Right atrium auricular region (tissue), 2 donors: ENCODE measurements around a stretch of chr14.

DNA sequence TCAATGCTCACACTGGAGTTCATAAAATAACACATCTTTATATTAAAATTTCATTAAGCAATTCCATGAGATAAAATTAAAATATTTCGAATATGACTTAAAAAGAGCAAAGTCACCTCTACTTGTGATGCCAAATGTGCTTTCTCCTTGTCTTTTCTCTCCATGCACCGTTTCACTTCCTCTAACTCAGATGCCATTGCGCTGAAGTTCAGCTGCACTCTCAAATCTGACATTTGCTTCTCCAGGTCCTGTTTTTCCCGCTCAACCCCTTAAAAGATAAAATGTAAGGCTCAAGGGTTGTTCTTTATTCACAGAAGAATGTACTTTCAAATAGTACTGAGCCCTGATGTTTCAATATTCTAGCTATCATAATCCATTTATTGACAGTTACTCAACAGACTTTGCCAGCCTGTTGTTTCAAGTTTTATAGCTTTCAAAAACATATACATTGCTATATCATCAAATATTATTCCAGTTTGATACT is 110.5 kb downstream of the CEP128 start:
- PRO-cap = no peak
- RAMPAGE, long total RNA, 2 experiments = no peak in any of the 2 experiments

GRCh38 chr14:80930702-80932111 is 10.3 kb downstream of the CEP128 start:
- PRO-cap = no peak
- RAMPAGE, long total RNA, 2 experiments = no peak in any of the 2 experiments

DNA sequence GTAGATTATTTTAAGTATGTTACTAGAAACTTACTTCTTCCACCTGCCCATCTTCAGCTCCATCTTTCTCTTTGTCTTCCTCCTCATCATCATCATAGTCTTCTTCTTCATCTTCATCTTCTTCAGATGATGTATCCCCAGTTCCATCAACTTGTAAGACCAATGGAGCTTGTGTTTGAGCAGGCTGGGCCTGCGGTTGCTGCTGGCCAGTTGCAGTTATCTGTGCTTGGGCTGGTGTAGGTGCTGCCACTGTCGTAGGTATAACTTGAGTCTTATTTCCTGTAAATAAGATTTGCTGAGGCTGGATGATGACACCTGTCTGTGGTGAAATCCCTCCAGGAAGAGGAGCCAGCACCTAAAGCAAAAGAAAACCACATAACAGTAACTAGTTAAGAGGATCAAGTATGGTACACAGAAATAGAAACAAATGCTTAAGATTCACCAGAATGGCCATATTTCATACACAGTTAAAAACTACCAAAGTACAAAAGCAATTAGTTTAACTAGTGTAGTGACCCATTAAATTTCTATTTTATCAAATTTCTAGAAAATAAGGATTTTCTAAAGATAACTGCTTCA is 28.2 kb downstream of the GTF2A1 start:
- PRO-cap = no peak
- RAMPAGE, long total RNA, 2 experiments = no peak in any of the 2 experiments

DNA sequence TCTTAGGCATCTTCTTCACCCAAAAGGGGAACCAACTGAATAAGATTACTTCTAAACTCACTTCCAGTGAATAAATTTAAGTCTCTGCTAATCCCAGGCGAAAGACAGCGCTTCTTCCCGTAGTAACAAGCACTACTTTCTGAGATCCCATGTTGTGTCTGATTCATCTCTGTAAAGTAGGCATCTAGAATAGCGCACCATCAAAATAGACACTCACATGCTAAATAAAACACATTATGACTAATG is 15.2 kb downstream of the GTF2A1 start:
- PRO-cap = unidirectional peak, minus-strand start at position 160 of the sequence
- RAMPAGE, long total RNA, 2 experiments = no peak in any of the 2 experiments

- PRO-cap = bidirectional peak, plus-strand start at chr14:81219498, minus-strand start at chr14:81219363
- RAMPAGE, long total RNA, 2 experiments = no peak in any of the 2 experiments
Measured at GRCh38 chr14:81219085-81219728, 1.6 kb downstream of the GTF2A1 start.

DNA sequence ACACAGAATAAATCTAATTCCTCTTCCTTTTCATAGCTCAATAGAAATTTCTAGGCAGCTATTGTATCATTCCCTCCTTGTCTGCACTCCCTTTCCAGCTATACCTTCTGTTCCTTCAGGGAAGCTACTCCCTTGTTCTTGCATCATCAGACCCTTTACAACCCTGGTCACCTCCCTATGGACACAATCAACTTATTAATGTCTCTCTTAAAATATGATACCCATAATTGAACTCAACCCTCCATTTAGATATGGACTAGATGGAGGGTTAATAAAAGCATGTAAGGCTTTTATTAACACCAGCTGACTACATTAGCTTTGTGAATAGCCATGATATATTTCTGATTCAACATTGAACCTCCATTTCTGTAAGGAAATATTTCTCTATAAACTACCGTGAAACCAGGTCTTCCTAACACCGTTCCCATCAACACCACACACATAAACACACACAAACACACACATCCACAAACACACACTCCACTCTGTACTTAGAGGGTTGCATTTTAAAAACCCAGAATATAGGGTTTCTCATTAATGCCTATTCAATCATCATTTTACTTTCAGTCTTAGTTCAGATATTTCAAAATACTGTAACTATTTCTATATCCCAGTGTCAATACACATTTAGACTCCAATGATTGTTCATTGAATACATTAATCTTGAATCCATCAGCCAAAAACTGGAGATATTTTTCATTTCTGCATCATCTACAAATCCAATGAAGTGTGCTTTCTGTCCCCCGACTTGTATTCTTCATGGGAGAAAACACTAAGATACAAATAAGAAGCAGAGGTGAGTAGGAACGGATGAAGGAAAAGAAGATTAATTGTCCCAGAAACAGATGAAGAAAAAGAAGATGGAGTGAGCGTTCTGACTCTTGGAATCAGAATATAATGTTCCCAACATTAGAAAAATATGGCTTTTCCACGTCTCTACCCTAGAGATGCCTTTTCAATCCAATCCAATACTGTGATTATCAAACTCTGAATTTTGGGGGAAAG is 45.9 kb upstream of the GTF2A1 start:
- PRO-cap = no peak
- RAMPAGE, long total RNA, 2 experiments = no peak in any of the 2 experiments

DNA sequence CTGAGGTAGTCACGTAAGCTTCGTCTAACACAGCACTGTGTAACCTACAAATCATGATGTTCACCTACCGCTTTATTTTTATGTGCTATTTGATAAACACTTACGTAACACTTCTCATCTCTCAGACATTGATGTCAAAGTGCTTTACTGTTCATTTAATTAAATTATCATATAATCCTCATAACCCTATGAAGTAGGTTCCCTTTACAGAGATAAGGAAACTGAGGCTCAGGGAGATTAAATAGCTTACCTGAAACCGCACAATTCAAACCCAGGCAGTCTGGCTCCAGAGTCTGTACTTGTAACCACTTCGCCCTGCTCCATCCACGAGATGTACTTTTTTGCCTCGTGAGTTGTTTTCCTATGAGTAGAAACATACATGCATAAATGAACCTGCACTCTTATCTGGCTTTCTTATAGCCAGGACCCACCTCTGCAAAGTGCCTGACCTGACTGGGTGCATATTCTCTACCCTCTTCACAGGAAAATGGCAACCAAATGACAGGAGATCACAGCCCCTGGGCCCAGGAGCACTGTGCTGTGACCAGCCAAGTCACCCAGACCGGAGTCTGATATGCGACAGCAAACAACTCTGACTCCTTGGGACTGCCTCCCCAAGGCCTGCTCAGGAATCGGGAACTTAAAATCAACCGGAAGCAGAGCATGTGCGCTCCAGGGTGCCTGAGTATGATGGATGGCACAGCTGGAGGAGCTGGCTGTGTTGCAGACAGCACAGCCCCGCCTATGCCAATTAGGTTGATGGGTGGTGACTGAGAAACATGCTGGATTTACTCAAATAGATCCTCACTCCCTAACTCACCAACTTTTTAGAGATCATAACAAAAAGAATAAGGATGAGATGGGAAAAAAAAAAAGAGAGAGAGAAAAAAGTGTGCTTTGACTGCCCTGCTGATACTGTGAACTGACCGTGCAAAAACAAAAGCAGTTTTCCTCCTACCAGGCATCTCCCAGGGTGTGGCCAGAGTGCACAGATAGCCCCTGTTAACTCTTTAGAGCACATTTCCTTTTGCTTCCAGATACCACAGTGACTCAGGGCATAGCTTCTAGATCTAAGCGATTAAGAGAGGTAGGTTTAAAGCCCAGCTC is 27.1 kb upstream of the STON2 start:
- PRO-cap = no peak
- RAMPAGE, long total RNA, 2 experiments = start-site peak on the minus strand in 1 of 2 experiments, centred at position 610 of the sequence, 5 reads per replicate

GRCh38 chr14:81448949-81449624 is 49.0 kb upstream of the STON2 start:
- PRO-cap = bidirectional peak, plus-strand start at chr14:81449391, minus-strand start at chr14:81449130
- RAMPAGE, long total RNA, 2 experiments = no peak in any of the 2 experiments

- PRO-cap = no peak
- RAMPAGE, long total RNA, 2 experiments = no peak in any of the 2 experiments
Measured at GRCh38 chr14:81470953-81471558, 62.6 kb downstream of the SEL1L start.

DNA sequence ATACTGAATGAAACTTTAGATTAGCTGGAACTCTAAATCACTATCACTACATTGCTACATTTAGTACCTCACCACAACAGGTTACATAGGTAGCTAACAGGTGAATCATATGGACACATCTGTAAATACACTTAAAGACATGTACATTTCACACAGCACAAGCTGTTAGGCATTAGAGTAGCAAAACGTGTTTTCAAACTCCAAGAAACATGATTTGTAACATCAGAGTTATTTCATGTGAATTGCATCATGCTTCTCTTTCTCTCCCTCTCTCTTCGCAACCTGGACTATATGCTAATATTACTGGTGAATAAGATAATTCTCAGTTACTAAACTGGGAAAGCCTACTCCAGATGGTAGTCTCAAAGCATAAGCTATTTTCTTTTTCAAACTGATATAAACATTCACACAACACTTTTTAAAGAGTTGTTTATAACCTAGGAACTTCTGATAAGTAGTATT is 4.2 kb downstream of the SEL1L start:
- PRO-cap = no peak
- RAMPAGE, long total RNA, 2 experiments = no peak in any of the 2 experiments

GRCh38 chr14:81601183-81601382 is 67.4 kb upstream of the SEL1L start:
- PRO-cap = no peak
- RAMPAGE, long total RNA, 2 experiments = no peak in any of the 2 experiments

- PRO-cap = no peak
- RAMPAGE, long total RNA, 2 experiments = no peak in any of the 2 experiments
Measured at GRCh38 chr14:83988301-83988634, 1541.7 kb upstream of the FLRT2 start.

DNA sequence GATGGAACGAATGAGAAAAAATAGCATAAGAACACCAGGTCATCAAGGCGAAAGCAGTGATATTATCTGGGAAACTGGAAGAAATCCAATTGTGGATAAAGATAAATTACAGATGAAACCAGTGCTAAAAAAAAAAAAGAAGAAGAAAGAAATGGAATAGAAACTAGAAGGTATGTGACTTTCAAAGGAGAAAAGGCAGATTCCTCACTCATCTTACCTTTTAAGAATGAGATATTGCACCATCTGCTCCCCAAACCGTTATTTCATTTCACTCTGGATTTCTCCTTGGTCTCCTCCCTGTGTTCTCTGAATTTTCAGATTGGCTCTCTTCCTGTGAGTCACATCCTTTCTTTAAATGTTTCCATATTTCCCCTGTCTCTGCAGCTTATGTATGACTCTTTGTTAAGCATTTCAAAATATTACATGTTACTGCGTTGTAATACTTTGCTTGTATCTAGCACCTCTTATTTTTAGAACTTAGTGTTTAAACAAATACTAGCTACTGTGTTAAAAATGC is 13.3 kb upstream of the FLRT2 start:
- PRO-cap = no peak
- RAMPAGE, long total RNA, 2 experiments = no peak in any of the 2 experiments

- PRO-cap = no peak
- RAMPAGE, long total RNA, 2 experiments = no peak in any of the 2 experiments
Measured at GRCh38 chr14:86904882-86905298, 1088.1 kb downstream of the GALC start.

GRCh38 chr14:87963260-87963718 is 29.7 kb downstream of the GALC start:
- PRO-cap = no peak
- RAMPAGE, long total RNA, 2 experiments = no peak in any of the 2 experiments

DNA sequence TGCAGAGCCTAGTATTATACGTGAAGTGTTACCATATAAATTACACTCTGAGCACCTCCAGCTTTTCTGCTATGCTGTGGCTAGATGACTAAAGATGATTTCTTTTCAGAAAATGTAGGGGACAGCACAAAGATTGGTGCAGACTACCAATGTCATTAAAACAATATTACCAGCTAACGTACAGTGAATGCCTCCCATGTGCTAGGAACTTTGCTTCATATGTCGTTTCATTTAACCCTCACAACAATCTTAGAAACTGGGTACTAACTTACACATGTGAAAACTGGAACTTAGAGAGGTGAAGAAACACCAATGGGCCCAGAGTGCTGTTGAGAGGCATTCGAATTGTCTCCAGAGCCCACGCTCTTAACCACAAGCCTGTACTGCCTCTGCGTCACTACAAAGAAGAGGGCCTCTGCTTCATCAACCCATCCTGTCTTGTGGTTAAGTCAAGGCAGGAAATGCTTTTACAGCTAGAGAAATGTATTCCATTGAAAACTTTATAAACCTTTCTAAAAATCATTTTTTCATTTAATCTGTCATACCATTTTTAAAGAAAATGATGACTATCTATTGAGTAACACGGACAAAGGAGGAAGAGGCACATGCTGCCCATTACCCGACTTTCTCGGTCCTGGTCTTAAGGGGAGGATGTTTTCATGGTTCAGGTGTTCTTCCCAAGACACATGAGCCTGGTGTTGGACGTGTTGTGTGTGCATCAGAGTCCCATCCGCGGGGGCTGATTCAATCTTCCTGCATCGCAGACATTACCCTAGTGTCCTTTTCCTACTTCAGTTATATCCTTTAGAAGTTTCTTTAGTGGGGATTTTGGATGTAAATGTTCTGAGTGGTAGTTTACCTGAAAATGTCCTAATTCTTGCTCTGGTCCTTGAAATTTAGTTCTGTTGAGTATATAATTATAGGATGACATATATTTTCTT is 1.4 kb downstream of the GPR65 start:
- PRO-cap = no peak
- RAMPAGE, long total RNA, 2 experiments = no peak in any of the 2 experiments

DNA sequence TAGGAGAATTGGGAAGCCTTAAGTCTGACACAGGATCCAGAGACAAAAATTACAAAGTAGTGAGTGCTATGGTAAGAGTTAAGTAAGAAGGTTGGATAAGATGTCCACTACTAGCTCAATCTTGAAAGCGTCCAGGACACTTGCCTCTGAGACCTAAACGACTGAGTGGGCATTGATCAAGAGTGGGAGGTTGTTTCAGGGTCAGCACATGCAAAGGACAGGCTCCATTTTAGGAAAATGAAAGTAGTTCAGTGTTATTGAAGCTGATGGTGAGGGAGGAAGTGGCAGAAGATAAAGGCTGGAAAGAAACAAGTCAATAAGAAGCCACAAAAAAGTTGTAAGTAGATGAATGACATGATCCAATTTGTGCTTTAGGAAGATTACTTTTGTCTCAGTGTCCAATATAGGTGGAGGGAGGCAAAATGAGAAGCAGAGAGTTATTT is 21.9 kb downstream of the GPR65 start:
- PRO-cap = no peak
- RAMPAGE, long total RNA, 2 experiments = no peak in any of the 2 experiments

DNA sequence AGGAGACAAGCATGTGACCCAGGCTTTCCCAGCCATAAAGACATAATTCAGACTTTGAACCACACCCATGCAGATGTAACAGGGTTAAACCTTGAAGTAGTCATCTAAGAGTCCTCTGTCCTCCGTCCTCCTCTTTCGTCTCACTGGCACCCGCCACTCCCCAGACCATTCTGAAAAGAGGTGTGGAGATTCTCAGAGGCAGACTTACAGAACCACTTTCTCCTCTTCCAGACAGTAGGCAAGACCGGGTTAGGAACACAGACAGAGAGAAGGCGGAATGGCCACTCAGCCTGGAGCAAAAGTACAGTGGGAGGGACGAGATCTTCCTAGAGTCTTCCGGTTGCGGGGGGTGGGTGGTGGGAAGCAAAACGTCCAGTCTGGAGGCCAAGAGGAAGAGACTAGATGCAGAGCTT is 120.6 kb downstream of the KCNK10 start:
- PRO-cap = no peak
- RAMPAGE, long total RNA, 2 experiments = no peak in any of the 2 experiments

GRCh38 chr14:88837510-88837910 is 13.1 kb downstream of the TTC8 start:
- PRO-cap = no peak
- RAMPAGE, long total RNA, 2 experiments = no peak in any of the 2 experiments

DNA sequence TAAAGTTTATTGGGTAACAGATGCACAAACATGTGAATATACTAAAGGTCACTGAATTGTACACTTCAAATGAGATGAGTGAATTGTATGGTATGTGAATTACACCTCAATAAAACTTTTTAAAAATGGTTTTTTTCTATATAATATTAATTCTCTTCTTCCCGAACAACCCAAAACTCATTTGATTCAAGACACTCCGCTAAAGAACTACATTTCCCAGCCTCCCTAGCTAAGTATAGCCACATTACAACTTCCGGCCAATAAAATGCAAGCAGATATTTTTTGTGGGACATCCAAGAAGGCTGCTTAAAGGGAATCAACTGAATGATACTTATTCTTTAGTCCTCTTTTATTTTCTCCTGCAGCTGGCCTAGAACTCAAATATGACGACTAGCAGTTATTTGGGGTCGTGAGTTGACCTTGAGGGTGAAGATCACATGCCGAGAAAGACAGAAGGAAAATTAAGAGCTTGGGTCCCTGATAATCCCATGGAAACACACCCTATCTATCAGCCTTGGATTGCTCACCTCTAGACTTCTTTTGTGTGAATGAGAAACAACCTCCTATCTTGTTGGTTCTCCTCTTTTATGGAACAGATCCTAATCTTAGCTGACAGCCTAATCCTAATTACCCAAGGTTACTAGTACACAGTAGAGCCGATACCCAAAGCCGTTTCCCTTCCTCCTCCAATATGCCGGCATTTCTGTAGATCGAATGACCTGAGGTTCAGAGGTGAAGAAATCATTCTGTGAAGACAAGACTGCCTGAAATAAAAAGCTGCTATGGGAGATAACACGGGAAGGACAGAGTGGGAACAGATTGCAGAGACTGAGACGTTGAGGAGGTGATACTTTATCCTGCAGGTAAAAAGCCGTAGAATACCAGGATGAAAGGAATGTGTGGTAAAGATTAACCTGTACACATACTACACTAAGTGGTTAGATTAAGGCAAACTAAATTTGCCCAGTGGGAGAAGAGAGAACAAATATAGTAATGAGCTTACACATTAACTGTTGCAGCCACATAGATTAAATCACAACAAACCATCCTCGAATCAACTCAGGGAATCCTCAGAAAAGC is 187.6 kb downstream of the TTC8 start:
- PRO-cap = no peak
- RAMPAGE, long total RNA, 2 experiments = no peak in any of the 2 experiments